Pericardium (tissue), 1 donor: ENCODE measurements around a stretch of chr14.

GRCh38 chr14:41606380-41606669 lies 351 bp upstream of the LRFN5 start:
- RRBS, result no CpG with 5 or more reads among the region's 13 CpGs

DNA sequence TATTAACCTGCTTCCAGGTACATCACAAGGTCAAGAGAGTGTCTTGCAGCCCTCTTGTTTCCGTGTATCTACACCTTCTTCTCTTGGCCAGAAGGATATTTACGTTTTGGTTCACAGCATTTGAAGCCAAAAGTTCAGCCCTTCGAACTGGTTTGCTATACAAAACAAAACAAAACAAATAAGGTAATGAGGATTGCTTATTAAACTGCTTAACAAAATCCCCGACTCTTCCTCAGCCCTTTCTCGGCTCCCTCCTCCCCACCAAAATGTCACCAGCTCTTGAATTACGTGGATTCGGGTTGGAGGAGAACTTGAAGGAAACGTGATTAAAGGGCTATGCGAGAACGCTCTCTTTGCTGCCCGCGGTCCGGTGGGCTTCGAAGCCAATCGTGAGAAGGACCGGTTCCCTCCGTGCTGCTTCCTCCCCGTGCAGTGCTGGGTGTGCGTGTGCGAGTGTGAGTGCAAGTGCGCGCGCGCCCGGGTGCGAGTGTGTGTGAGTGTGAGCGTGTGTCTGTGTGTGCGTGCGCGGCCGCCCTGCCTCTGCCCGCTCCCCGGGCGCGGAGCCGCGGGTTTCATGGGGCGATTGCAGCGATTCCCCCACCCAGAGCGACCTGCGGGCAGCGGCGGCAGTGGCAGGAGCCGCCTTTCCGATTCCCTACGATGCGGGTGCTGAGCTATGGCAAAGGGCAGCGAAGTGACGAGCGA lies 1.2 kb downstream of the LRFN5 start:
- RRBS, result 3% methylated on average over 18 of the region's 50 CpGs

GRCh38 chr14:44898596-44898937 lies 1.5 kb downstream of the C14orf28 start:
- RRBS, result no CpG with 5 or more reads among the region's 5 CpGs

GRCh38 chr14:45085034-45085395 lies 1.1 kb downstream of the PRPF39 start:
- RRBS, result no CpG with 5 or more reads among the region's 3 CpGs

DNA sequence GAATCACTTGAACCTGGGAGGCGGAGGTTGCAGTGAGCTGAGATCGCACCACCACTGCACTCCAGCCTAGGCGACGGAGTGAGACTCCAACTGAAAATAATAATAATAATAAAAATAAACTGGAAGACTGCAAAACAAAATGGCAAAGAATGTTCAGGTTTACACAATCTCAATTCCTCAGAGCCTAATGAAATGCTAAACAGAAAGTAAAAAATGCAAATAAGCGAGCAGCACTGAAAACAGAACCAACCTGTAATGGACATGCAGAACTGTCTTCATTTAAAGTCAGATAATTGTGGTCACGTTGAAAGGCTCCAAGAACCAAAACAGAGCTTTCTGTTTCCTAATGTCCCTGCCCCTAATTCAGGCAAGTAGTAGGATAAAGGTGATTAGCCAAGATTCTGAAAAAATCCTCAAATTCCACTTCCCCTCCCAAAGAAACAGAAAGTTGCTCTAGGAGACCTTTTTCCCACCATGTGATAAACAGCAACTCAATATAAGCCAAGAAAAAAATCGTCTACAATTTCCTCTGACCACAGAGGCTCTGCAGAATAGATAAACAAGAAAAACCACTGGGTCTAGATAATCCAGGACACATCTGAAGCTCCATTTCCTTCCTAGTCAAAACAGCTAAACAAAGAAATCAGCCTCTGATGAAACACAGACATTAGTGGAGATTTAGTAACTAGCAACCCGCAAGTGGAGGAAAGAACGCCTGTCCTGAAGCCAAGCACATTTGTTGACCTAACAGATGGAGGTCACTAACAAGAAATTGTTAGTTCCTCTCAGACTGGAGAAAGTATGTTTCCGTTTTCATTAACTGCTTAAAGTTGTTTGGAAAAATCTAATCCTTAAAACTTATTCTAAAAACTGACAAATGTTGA lies 3.0 kb downstream of the MIS18BP1 start:
- RRBS, result no CpG with 5 or more reads among the region's 10 CpGs

GRCh38 chr14:45550833-45552156 lies 298.3 kb upstream of the MIS18BP1 start:
- RRBS, result no CpG with 5 or more reads among the region's 30 CpGs

DNA sequence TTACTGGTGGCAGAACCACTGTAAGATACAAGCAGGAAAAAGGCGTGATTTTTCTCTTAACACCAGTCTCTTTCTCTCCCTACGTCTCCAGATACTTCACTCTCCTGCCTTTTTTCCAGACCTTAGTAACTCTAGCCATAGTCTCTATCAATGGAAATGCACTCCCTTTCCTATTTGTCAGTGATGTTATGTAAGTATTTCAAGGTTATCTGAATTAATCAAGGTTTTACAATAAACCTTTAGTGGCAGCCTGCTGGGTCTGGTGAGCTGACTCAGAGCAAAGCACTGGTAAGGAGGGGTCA lies 11.7 kb downstream of the RPS29 start:
- RRBS, result no CpG with 5 or more reads among the region's 2 CpGs

DNA sequence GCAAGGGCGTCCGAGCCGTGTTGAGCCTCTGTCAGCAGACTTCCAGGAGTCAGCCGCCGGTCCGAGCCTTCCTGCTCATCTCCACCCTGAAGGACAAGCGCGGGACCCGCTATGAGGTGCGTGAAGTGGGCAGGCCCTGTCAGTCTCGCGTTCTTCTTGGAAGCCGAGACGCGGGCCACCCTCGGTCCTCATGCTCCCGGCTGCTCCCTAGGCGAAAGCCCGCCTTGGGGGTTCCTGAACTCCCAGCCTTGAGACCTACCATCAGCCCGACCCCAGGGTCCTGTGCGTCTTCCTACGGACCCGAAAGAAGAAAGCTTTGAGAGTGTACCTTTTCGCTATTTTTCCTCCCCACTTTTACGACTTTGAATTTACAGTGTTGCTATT lies 340 bp downstream of the LRR1 start:
- RRBS, result 1% methylated on average over 5 of the region's 25 CpGs

DNA sequence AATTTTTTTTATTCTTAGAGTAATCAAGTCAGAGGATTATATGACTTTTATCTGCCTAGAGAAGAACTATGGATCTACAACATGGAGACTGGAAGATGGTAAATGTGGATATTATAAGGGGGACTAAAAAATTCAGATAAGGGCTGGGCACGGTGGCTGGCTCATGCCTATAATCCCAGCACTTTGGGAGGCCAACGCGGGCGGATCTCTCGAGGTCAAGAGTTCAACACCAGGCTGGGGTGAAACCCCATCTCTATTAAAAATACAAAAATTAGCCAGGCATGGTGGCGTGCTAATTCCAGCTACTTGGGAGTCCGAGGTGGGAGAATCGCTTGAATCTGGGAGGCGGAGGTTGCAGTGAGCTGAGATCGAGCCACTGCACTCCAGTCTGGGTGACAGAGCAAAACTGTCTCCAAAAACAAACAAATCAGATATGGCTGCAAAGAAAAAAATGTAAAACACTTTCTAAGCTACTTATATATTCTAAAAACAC lies 3.7 kb downstream of the KLHDC2 start:
- RRBS, result no CpG with 5 or more reads among the region's 10 CpGs

- RRBS, result no CpG with 5 or more reads among the region's 27 CpGs
Observed at GRCh38 chr14:49892099-49892792, 636 bp upstream of the ARF6 start.

GRCh38 chr14:49966112-49967081 lies 73.5 kb downstream of the ARF6 start:
- RRBS, result no CpG with 5 or more reads among the region's 6 CpGs

DNA sequence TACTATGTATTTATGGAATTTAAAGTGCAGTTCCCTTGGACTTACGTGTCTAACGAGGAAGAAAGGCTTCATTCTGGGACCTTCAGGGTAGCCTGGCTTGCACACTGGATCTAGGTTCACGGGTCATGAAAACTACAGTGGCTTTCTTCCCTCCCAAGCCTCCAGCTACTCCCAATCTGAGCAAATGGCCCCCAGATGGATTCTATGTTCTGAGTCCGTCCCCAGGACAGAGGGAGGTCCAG lies 77.2 kb downstream of the ARF6 start:
- RRBS, result no CpG with 5 or more reads among the region's 4 CpGs

DNA sequence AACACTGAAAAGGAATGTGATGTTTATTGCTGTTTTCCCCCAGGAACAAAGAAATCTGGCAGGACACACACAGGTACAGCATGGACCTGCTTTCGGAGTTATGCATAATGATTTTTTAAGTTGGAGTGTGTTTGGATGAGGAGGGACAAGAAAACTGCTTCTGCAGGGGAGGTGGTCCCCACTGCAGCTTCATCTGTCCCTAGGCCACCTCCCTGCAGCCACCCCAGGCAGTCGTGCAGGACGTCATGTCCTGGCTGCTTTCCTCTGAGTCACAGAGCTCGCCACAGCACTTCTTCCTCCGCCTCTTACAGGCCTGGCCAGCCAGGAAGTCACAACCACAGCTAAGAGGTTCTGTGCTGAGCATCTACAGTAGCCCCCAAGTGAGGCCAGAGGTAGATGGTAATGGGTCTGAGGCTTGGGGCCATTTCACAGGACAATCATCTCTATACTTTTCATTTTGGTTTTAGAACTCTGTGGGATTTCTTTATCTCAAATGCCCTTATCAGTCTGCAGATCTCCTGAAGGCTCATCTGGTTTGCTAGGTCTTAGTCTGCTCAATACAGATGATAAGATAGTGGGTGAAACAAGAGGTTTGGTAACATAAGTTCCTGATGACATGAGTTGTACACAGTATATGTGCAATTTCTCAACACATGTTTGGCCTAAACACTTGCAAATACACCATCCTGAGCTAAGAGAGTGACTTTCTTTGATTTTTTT lies 106.3 kb downstream of the ARF6 start:
- RRBS, result no CpG with 5 or more reads among the region's 5 CpGs

- RRBS, result no CpG with 5 or more reads among the region's 6 CpGs
Observed at GRCh38 chr14:50031296-50031816, 85.0 kb downstream of the VCPKMT start.

- RRBS, result no CpG with 5 or more reads among the region's 1 CpG
Observed at GRCh38 chr14:50057943-50058631, 58.3 kb downstream of the VCPKMT start.

DNA sequence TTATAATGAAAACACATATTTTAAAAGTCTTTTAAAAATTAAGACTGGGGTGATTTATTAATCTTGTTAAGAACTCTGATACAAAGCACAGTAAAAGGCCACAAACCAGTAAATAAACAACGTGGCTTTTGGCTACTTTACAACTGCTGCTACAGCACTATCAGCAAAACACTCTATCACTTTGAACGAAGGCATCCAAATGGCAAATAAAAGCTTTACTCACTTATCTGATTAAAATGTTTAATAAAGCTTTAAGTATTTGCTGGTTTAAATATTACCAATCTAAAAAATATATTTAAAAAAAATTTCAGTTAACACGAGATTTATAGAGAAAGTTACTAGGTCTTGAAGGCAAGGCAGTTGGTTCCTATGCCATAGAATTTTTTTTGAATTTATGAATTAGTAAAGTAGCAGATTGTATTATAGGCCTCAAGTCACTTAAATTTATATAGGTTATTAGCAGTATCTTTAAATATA lies 767 bp upstream of the VCPKMT start:
- RRBS, result no CpG with 5 or more reads among the region's 3 CpGs

GRCh38 chr14:50342174-50342527 lies 30.0 kb downstream of the DMAC2L start:
- RRBS, result no CpG with 5 or more reads among the region's 3 CpGs

DNA sequence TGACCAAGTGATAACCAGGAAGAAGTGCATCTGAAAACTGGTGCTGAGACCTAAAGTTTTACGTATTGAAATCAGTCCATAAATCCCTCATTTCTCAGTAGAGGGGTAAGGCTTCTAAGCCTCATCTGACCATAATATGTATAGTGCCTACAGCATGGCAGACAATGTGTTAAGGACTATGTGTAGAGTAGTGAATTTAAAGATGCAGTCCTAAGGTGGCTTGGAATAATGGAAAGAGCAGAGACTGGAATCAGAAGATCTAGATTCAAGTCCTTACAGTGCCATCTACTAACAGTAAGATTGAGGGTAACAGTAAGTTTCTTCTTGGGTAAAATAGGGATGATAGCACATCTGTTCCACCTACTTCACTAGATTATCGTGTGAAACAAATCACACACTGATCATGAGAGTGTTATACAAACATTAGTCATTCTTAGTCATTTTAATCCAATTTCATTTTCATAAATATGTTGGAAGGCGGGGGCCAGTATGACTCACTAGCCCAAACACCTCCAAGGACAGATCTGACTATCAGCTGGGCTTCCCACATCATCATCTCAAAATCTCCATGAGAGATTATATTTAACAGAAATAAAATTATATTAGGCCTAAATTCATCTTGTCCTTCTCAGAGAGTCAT lies 11.1 kb downstream of the MAP4K5 start:
- RRBS, result no CpG with 5 or more reads among the region's 3 CpGs

DNA sequence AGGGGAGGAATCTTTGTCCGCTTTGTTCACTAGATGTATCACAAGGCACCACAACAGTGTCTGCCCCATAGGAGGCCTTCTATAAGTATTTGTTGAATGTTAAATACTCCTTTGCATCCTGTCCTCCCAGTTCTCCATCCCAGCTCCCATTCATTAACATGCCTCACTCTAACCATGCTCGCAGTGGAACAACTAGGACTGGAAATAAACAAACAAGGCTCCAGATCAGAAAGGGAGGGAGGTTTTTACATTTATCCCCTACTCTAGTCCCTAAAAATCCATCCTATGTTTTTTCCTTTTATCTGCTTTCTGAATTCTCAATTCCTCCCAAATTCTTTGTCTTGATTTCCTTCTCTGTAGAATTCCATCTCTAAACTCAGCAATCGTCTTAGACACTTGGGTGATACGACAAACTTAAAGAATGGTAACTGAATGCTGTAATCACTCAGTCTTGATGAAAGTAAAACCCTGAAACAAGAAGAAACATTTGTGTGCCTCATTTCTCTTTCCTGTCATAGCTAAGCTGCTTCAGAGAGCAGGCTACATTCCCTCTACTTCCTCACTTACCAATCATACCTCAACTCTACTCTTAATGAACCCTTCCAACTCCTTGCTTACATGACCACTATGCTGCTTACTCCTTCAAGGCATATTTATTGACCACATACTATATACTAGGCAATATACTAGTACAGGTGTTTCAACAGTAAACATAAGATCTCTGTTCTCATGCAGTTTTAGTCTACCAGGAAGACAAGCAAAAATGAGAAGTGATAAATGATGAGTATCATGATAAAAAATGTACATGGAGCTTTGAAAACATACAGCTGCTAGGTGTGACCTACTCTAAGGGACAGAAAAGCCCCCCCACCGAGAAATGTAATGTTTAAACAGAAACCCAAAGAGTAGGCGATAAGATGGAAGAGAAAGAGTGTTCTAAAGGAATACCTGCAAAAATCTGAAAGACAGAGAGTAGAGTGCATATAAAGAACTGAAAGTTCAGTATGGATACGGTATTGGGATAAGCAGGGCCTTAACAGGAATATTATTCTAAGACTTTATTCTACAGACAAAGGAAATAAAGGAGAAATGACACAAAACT lies 8.3 kb downstream of the MAP4K5 start:
- RRBS, result no CpG with 5 or more reads among the region's 7 CpGs

DNA sequence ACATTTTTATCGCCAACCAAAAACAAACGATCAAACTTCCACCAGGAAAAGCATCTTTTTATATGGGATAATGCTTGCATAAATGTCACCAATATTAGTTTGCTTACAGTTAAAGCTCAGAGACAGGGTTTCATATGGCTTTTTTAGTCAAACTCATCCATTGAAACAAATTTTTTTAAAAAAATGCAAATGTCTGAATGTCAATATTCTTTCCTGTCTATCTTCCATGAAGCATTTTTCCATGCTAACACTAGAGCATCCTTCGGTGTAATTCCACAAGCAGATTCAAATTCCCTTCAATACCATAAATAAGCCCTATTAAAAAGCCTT lies 1.0 kb downstream of the MAP4K5 start:
- RRBS, result no CpG with 5 or more reads among the region's 3 CpGs